Osteocyte (in vitro differentiated cells): ENCODE measurements around the genes CDC14B, TMOD1, TRMO and HEMGN.

- PRO-cap = no peak
These were observed 82.7 kb downstream of the HSD17B3 start for GRCh38 chr9:96218863-96220023.

DNA sequence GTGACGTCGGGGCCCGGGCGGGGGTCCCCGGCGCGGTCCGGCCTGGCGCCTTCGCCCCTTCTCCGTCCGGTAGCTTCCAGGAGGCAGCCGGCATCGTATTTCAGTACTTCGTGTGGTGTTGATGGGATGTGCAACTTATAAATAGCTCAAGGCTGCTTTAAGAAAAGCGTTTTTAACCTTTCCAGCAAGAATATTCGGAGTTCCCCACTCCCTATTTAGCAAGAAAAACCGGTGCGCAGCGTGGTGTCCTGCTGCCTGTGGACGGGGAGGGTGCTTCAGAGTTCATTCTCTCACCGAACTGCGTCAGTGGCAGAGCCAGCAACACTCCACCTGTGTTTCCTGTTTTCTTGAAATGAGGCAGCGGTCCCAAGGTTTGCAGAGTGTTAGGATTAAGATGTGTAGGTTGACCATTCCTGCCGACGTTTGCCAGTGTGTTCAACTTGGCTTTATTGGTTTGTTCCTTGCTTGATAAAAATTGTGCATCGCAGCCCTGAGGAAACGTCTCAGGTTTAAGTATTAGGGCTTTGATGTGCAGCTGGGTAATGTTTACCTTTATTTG is 1.2 kb downstream of the HABP4 start:
- PRO-cap = no peak

GRCh38 chr9:96574918-96575457 is 44.7 kb downstream of the CDC14B start:
- PRO-cap = no peak

GRCh38 chr9:96611877-96612694 is 7.6 kb downstream of the CDC14B start:
- PRO-cap = no peak

- PRO-cap = no peak
These were observed at the start of gene CDC14B for GRCh38 chr9:96619030-96620285. Gene CDC14B (minus strand): TSS chr9:96619843.

- PRO-cap = no peak
These were observed 36.0 kb upstream of the NUTM2G start for GRCh38 chr9:96892733-96893052.

GRCh38 chr9:96937632-96938236 is 9.1 kb downstream of the NUTM2G start:
- PRO-cap = no peak

DNA sequence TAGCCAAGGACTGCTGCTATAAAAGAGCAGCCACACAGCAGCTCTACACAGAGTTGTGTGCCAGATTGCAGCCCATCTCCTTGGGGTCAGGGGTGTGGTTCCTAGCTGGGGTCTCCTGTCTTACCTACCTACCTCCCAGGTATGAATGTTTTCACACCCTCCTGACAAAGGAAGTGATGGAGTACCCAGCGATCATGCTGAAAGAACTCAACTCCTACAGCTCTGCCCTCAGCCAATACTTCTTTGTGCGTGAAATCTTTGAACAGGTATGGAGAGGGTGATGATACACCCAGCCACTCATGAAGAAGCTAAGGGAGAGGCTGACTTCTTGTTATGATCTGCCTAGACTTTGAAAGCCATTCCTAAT is 20.4 kb downstream of the CCDC180 start:
- PRO-cap = no peak

DNA sequence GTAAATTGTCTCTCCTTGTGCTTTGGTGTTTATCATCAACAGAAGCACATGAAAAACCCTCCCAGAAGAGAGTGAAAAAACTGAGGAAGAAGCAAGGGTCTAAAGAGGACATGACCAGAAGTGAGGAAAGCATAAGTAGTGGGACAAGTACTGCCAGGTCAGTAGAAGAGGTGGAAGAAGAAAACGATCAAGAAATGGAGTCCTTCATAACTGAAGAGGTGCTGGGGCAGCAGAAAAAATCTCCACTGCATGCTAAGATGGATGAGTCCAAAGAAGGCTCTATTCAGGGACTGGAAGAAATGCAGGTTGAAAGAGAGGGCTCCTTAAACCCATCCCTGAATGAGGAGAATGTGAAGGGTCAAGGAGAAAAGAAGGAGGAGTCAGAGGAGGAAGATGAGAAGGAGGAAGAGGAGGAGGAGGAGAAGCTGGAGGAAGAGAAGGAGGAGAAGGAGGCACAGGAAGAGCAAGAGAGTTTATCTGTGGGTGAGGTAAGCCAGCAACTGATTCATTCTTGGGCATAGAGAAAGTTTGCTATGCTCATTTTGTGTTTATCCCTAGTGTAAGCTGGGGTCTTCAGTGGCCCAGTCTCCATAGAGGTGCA is 22.9 kb downstream of the CCDC180 start:
- PRO-cap = no peak

GRCh38 chr9:97501576-97502001 is at the start of gene TMOD1:
Gene TMOD1 (plus strand): TSS chr9:97501666.
- PRO-cap = no peak

- PRO-cap = no peak
These were observed 3.3 kb downstream of the TMOD1 start for GRCh38 chr9:97504461-97505486.

- PRO-cap = no peak
These were observed 30.6 kb downstream of the NCBP1 start for GRCh38 chr9:97663905-97664887.

DNA sequence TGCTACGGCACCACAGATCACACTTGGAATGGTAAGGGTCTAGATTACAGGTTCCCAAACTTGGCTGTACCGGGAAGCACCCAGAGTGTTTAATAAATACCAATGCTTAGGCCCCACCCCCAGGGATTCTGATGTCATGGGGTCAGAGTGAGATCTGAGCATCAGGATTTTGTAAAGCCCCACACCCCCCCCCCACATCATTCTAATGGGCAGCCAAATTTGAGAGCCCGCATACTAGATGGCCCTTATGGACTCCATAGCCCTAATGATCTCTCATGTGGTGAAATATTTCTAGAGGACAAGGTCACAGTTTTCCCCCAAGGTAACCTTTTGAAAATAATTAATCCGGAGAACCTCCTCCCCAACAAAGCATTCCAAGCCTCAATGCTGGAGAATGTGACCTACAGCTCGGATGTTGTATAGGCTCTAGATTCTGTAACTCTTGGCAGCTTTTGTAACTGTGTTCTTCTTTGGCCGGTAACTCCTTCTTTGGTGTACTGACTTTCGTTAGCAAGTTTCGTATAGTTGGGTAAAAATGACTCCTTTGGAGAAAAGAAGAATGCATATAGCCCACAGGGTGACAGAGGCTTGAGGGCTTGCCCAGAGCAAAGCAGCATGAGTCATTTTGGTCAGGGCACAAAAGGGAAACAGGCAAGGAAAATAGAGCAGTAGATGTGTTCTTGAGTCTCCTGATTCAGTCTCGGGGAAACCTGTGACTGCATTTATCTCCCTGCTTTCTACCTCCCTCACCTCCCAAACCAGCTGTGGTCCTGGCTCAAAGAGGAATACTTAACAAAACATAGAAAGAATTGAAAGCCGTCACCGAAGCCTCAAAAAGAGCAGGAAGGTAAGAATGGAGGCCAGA is 6.4 kb upstream of the XPA start:
- PRO-cap = no peak

DNA sequence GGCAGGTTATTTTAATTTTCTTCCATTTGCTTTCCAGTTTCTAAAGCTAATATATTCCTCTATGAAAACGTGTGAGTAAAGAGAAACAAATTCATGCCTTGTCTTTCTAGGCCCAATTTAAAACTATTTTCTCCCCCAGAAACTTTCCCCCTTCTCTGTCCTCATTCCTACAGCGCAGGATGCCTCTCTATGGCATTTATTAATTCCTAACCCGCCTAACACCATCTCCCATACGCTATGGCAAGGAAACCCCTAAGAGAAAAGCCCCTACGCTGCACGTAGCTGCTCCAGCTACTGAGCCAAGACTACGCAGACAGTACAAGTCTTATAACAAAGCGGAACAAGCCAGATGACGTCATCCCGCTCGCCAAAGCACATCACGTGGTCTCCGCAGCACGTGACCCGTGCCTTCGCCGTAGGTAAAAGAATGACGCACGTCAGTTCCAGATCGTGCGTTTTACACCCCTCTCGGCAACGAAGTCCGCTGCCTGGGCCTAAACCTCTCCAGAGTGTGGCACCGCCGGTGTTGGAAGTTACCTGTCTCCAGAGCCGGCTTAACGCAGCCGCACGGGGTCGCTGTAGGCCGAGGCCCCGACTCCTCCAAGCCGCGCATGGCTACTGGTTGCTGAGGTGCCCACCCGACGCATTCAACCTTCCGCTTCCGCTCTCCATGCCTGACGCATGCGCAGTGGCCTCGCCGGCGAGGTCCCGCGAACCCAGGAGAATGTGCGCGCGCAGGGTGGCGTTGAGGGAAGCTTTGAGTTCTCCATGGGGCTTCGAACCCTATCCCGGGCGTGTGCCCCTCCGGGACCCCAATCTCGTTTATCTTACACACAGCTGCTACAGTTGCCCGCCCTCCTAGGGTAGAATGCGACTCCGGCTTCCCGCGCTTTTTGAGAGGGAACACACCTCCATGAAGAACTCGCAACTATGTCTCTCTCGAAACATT is at the start of gene TRMO:
TRMO (minus strand) TSS at position 620 of the 949 bp plus-strand sequence.
- PRO-cap = bidirectional peak, plus-strand start at position 440 of the sequence, minus-strand start at position 296 of the sequence; bidirectional peak, plus-strand start at position 721 of the sequence, minus-strand start at position 620 of the sequence

GRCh38 chr9:97937703-97938606 is at the start of gene HEMGN:
Gene HEMGN (minus strand): TSS chr9:97938172.
- PRO-cap = no peak

DNA sequence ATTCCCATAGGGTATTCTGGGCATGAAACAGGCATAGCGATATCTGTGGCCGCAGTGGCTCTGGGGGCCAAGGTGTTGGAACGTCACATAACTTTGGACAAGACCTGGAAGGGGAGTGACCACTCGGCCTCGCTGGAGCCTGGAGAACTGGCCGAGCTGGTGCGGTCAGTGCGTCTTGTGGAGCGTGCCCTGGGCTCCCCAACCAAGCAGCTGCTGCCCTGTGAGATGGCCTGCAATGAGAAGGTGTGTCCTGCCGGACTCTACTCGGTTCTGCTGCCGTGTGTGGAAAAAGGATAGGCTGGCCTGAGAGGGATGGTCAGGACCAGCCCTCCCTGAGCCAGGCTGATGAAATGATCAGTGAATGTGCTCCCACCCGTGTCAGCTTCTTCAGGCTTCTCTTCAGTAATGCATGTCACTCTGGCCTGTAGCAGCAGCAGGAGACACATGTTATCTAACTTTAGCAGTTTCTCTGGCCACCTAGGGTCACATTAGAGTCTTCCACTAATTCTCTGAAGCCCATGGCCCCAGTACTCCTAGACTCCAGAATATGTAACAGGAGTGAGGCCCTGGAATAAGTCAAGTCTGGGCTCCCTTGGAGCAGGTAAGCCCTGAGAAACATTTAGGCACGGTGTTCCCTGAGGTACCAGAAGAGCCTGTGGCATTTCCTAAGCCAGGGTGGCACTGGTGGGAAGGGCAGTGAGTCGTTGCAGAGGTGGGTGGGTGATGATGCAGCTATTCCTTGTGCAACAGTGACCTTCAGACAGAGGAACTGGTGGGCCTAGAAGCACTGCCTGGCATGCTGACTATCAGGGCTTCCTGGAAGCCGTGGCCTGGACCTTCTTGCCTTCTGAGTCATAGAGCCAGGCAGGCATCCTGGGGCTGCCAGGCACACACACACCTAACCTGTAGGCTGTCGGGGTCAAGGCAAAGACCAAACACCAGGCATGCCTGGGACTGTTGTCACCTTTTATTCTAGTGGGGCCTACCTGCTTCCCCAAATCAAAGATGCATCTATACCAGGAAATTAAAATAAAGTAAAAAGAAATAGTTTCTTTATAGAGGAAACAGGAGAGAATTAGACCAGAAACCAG is 24.7 kb downstream of the NANS start:
- PRO-cap = no peak

DNA sequence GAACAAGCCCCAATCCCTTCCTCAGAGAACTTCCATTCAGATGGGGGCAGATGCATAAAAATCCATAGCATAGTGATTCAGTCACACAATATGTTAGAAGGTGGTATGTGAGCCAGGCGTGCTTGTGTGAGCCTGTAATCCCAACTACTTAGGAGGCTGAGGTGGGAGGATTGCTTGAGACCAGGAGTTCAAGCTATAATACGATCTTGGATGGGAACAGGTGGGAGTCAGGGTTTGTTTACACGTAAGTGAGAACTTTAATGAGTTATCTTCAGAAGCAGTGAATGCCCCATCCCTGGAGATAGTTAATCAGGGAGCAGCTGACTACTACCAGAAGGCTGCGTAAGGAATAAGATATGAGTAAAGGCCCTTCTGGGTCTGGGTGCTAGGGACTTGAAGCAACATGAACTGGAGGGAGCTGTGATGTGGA is 27.2 kb downstream of the NANS start:
- PRO-cap = no peak

DNA sequence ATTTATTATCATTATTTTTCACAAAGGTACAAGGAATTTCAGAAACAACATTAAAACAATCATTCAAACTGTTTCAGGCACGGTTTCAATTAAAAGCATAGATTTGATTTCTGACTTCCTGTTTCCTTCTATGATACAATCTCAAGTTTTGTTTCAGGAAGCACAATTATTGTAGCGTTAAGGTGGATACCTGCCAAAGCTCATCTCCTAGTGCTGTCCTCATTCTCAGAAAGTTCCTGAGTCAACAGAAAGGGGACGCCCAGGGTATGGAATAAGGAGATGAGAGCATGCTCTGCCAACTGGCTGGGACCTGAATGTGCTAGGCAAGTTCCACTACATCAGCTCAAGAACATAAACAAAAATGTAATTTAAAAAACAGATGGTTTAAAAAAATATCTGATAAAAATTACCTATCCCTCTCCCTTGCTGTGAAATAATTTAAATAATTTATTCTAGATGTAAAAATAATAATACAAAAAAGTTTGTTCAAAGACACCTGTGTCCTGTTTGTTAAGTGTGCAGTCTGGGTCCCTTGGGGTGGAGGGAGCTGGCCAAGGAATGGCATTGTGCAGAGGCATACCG is 2.1 kb upstream of the TRIM14 start:
- PRO-cap = no peak

DNA sequence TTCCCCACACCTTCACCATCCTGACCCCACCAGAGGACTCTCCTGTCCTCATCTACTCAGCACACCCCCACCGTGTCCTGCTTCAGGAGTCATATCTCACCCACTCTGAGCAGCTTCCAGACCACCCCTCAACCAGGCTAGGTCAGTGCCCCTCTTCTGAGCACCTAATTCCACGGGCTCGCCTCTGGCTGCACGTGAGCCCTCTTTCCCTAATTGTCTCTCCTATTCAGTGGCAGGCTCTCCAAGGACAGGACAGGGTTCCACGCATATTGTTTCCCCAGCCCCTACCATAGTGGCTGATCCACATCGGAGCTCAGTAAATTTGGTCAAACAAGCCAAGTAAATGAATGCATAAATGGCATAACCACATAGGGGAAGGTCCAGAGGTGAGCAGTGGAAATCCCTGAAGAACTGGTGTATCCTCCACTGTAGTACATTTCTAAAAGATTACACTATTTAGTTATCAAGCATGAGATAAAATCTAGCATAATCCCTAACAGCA is 4.2 kb downstream of the ANKS6 start:
- PRO-cap = no peak

DNA sequence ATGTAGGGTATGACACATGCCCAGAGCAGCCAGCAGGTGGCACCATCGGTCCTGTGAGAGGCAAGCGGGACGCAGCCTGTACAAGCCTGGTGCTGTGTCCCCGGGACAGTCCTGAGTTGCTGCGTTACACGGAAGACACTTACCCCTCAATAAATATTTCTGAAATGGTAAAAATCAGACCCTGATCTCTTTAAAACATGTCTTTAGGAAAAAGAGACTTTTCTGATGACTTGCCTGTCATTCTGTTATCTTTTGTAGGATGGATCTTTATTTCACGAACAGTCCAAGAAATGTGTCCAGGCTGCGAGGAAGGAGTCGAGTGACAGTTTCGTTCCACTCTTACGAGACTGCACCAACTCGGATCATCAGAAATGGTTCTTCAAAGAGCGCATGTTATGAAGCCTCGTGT is 41.2 kb downstream of the GALNT12 start:
- PRO-cap = no peak